ENCODE data around the genes PREX1 and STAU1.

- PRO-cap = no peak
Observed at GRCh38 chr20:47763701-47764853, 21.2 kb downstream of the SULF2 start.

- PRO-cap = no peak
Observed at GRCh38 chr20:47809705-47810250, 24.5 kb upstream of the SULF2 start.

- PRO-cap = no peak
Observed at GRCh38 chr20:47842798-47843251, 57.5 kb upstream of the SULF2 start.

DNA sequence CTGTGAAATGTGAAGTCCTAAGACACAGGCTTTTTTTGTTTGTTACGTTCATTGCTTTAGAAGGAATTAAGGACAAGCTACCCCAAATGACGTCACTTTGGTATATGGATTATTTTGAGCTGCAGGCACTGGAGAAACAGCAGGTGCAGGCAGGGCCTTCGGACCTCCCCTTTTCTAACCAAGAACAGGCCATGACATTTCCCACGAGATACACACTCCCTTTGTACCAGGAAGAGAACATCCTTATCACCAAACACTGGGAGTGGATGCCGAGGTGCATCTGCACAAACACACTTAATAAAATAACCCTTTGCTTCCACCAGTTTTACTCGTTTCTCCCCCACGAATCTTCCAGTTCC lies 418.0 kb upstream of the SULF2 start:
- PRO-cap = no peak

GRCh38 chr20:48622262-48622857 lies 205.4 kb downstream of the PREX1 start:
- PRO-cap = no peak

DNA sequence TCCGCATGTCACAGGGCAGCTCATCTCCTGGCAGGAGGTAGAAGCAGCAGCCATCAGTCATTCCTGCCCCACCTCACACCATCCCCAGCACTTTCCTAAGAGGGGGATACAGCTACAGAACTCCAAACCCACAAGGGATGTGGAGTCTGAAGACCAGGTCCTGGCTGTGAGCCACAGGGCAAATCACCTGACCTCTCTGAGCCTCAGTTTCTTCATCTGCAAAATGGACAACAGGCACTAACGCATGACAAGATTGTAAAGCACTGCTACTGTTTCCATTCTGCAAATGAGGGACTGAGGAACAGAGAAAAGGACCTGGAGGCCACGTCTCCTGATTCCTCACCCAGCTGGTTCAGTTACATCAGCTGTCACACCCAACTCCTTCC lies 185.3 kb downstream of the PREX1 start:
- PRO-cap = no peak

- PRO-cap = bidirectional peak, plus-strand start at chr20:48679915, minus-strand start at chr20:48679739
Observed at GRCh38 chr20:48679132-48680194, 148.3 kb downstream of the PREX1 start.

DNA sequence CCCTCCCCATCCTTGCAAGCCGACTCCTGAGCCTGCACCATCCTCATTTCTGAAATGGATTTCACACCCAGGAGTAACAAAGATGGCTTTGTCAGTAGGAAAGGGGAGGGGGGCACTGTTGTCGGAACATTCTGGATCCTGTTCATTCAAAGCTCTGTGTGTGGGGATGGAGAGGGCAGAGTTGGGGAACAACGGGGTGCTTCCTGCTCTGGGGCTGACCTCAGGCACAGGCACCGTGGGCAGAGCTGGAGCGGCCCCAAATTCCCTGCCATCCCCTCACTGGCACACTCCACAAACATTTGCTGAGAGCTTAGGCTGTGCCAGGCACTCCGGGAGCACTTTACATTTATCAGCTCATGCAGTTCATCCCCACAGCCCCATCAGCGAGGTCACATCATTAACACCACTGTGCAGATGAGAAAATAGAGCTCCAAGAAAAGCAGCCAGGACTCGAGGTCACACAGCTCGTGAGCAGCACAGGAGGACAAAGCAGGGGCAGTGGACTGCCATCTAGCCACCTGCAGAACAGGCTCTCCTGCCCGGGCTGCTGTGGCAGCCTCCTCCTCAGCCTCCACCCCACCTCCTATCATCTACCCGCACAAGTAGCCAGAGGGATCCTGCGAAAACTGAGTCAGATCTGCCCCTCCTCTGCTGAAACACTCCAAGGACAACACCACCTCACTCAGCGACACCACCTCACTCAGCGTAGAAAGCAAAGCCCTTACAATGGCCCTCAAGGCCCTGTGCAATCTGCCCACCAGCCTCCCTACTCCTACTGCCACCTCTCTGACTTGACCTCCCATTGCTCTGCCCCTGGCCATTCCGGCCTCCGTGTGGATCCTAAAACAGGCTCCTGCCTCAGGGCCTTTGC lies 19.6 kb downstream of the PREX1 start:
- PRO-cap = no peak

GRCh38 chr20:48827762-48828875 lies at the start of gene PREX1:
TSS of gene PREX1 (minus strand) at chr20:48827999.
- PRO-cap = bidirectional peak, plus-strand start at chr20:48828110, minus-strand start at chr20:48827948; unidirectional peak, plus-strand start at chr20:48828429

DNA sequence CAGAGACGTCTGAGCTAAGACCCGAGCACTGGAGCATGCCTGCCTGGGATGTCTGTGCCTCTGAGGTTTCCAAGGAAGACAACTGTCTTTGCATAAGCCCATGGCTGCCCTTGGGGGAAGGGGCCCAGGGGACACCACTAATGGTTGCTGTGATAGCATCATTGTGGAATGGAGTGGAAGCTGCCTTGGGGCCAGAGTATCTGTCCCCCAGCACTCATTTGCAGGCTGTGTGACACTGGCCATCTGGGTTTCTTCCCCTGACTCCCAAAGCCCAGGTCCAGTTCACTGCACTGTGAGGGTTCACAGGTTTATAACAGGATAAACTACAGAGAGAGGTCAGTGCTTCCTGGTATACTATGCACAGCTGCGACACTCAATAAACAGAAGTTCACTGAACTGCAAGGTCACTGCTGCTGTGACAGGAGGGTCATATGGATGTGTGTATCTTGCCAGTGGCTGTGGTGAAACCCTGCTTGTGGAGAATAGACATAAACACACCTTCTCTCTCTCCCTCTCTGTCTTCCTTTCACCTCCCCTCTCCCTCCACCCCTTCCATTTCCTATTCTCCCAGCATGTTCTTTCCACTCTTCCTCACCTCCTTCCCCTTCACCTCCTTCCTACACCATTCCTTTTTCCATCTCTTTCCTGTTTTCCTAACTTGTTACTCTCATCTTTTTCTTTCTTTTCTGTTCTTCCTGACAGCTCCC lies 1.3 kb upstream of the ARFGEF2 start:
- PRO-cap = unidirectional peak, plus-strand start at position 407 of the sequence

DNA sequence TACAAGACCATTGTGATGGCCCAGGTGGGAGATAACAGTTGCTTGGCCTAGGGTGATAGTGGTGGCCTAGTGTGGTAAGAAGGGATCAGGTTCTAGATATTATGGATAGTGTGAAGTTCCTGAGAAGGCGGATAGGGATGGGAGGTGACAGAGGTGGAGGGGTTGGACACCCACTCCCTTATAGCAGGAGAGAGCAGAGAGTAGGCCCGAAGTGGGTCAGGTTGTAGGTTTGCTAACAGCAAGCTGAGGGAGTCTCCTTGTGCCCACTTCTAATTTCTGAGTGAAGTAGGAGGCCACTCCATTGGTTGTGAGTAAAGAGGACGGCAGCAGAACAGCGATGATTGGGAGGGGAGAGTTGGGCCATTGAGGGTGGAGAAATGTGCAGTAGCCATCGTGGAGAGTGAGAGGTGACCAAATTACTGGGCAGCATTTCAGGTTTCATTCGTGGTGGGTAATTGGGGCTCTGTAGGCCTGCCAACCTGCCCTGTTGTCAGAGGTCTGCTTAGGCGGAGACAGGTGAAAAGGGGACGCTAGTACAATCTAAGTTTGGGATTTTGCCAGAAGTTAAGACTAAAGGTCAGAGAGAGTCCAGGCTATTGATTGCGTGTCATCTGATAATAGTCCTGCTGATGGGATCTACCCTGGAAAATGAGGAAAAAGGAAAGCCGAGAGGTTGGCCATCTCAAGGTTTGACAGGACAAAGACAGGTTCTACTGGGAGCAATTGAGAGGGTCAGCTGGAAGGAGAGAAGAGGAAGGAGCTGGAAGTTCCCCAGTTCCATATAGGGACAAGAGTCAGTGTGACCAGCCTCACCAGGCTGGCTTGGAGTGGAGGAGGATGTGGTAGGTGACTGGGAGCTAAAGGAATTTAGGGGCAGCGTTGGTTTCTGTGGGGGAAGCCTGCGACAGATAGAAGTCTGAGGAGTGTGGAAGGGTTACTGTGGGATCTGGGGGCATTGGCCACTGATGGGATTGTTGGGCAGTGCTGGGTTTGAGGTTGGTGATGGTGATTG lies 10.8 kb downstream of the ARFGEF2 start:
- PRO-cap = no peak

DNA sequence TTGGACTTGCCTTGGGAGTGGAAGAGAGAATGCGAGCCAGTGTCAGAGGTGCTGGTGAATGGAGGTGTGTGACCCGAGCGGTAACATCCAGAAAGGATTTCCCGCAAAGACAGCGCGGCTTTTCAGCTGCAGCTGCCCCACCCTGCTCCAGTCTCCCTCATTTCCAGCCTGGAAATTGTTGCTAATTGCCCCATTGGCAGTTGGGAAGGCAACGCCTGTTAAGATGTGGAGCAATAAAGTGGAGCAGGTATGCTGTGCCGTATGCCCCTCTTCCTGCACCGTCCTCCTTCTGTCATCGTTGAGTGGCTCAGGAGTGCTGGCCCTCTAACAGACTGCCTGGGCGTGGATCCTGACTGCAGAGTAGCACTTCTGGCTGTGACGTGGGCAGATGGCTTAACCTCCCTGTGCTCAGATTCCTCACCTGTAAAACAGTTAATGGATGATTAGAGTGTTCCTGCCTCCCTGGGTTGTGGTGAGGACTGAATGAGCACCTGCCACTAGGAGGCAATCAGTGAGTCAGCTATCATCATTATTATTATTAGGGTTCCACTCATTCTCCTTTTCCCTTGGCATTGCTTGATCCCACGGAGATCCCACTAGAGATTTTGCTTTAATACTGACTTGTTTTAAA lies 11.6 kb downstream of the ARFGEF2 start:
- PRO-cap = bidirectional peak, plus-strand start at position 233 of the sequence, minus-strand start at position 95 of the sequence; bidirectional peak, plus-strand start at position 298 of the sequence, minus-strand start at position 300 of the sequence

GRCh38 chr20:48975863-48976316 lies 54.4 kb downstream of the ARFGEF2 start:
- PRO-cap = no peak

GRCh38 chr20:49124282-49124733 lies 63.8 kb downstream of the STAU1 start:
- PRO-cap = no peak

DNA sequence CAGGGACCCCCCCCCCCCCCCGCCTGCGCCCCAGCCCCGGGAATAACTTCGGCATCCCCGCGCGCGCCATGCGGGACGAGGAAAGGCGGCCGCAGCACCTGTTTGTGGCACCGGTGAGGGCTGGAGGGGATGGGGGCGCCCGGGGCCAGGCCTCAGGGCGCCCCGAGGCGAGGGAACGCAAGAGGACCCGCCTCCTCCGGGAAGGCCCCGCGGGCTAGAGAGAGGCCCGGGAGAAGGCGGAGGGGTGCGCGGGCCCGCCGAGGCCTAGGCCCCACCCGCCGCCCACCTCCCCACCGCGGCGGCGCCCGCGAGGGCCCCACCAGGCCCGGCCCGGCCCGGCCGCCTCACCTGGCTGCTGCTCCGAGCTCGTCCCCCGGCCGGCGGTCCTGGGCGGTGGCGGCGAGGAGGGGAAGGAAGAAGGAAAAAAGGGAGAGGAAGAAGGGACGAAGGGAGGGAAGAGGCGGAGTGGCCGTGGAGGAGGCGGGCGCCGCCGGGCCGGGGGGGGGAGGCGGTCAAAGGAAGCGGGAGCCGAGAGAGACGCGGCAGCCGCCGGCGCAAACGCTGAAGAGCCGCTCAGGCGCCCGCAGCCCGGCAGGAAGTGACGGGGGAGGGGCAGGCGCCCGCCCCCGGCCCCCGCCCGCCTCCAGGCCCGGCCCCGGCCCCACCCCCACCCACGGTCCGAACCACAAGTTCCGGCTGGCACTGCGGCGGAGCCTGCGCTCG lies at the start of gene STAU1:
TSS of gene STAU1 (minus strand) at position 567 of the 723 bp plus-strand sequence.
- PRO-cap = unidirectional peak, minus-strand start at position 388 of the sequence; bidirectional peak, plus-strand start outside the sequence, minus-strand start at position 563 of the sequence

GRCh38 chr20:49221298-49221680 lies 2.1 kb downstream of the DDX27 start:
- PRO-cap = no peak

DNA sequence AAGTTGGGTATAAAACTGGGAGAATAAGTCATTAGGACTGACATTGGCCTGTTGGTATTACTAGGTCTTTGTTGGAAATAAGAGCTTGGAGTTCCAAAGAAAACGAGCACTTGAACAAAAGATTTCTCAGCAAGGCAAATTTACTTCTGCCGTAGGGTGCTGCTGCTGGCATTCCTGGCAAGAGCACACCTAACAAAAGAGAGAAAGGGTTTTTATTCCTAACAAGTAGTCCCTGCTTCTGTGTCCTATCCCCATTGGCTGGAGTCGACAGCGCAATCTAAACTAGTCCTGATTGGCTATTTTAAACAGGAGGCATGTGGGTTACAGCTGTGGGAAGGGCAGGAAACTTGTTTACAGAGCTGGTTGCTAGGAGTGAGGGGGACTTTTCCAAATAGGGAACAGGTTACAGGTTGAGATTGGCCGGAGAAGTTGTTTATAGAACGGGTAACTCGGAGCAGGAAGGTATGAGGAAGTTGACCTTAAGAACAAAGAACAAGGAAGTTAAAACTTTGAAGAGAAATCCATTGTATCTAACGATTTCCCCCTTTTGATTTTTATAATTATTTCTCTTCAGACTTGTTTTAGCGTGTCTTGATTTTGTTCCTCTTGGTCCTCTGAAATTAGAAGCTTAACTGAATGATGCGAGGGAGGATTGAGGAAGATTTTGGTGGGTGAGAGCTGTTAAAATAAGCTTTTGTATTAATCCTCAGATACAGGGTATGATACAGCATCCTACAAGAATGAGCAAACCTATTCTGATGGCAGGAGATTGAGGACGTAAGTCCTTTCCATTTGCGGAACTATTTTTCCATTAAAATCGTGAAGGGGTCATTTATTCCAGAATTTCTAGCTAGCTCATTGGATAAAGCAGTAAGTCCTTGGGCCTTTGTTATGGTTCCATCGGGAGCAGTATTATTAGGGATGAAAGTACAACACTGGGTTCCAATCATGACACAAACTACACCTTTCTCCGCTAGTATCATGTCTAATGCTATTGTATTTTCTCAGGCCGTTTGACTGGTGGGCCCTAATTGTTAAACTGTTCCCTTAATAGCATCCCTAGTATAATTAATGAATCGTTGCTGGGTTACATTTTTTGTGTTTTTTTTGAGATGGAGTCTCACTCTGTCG lies 3.5 kb upstream of the ZNFX1 start:
- PRO-cap = bidirectional peak, plus-strand start at position 307 of the sequence, minus-strand start at position 189 of the sequence

DNA sequence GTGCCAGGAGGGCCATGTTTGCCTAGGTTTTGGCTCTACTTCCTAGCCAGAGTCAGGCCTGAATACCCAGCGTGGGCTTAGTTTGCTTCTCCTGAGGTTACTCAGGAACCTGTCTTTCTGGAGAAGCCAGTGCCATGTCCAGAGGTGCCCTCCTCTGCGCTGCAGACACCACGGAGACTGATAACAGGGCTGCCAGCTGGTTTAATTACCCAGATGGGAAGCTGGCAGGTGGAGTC lies 29.0 kb upstream of the ZNFX1 start:
- PRO-cap = no peak

- PRO-cap = no peak
Observed at GRCh38 chr20:49360399-49360628, 82.5 kb upstream of the ZNFX1 start.

DNA sequence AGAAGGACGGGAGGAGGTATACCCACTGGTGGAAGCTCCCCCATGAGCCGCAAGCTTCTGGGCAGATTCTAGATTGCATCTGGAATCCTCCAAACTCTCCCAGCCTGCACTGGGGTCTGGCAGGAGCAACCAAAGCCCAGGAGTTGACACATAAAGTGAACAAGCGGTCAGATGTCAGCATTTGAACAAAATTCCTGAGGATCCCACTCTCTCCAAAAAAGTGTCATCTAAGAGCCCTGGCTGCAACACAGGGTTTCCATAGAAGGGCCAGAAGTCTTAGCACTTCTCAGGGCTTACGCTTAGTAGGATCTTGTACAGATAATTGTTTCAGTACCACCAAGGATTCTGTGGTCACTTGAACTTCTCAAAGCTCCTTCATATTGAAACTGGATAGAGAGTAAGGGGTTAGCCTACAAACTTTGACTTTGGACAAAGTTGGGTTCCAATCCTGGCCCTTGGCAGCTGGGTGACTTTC lies 88.1 kb downstream of the KCNB1 start:
- PRO-cap = no peak

Data from colonic mucosa (tissue), 1 donor.